Right ventricle myocardium (tissue), 1 donor: Measurements from ENCODE around the genes PSMB5, ACIN1 and CARMIL3.

- PRO-cap, 2 experiments, result no peak in any of the 2 experiments
Observed at GRCh38 chr14:23033963-23034314, 761 bp downstream of the PSMB5 start.

GRCh38 chr14:23034315-23035390, at the start of gene PSMB5:
Gene PSMB5, minus strand, starts transcription at chr14:23034900.
- PRO-cap, 2 experiments, result peak in 2 of 2 experiments; most common plus-strand start chr14:23035281 (in 2); most common minus-strand start chr14:23034885 (in 2)

DNA sequence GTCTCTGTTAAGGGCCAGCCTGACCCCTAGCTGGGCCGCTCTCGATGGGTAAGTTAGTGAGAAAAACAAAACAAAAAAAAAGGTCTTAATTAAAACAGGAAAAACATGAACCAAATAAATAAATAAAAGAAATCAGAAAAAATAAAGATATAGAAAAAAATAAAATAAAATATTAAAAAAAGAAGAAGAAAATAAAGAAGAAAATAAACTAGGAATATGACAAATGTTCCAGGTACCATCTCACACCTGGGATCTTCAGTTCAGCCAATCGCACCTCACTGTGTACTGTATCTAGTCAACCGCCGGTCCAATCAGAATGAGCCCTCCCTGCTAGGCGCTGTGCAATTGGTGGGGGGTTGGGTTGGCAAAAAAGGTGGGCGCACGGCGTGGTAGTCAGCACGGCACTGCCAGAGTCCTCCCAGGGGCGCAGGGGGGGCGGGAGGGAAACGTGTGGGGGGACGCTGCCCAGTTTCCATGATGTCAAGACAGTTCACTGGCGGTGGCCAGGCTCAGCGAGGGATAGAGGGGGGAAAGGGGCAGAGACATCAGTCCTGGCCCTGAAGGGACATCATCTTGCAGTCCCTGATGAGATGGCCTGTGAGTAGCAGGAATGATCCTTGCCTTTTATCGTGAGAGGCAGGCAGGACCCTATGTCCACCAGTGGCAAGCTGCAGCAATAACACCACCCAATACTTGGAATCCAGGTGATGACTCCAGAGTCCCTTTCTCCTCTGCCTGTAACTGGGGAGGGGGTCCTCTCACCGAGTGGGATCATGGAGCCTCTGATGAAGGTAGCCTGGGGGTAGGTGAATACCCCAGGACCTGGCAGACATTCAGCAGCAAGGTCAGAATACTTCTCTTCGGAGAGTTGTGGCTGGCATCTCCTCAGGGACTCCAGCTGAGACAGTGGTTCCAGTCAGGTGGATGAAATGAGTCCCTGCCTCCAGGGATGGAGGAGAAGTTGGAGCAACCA, 10.0 kb upstream of the CDH24 start:
- PRO-cap, 2 experiments, result no peak in any of the 2 experiments

DNA sequence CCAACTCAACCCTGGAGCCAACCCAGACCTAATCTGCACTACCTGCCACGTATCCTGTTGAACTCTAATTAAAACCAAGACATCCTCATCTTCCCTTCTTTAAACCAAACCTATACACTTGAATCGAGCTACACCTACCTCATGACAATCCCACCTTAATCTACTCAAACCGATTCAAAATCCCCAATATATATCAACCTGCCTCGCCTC, 860 bp downstream of the ACIN1 start:
- PRO-cap, 2 experiments, result no peak in any of the 2 experiments

GRCh38 chr14:23094945-23095674, at the start of gene ACIN1:
Gene ACIN1, minus strand, starts transcription at chr14:23095136.
- PRO-cap, 2 experiments, result peak in 2 of 2 experiments; most common plus-strand start chr14:23095505 (in 2); most common minus-strand start chr14:23095119 (in 1)

GRCh38 chr14:23123306-23123977, 4.4 kb upstream of the CEBPE start:
- PRO-cap, 2 experiments, result no peak in any of the 2 experiments

DNA sequence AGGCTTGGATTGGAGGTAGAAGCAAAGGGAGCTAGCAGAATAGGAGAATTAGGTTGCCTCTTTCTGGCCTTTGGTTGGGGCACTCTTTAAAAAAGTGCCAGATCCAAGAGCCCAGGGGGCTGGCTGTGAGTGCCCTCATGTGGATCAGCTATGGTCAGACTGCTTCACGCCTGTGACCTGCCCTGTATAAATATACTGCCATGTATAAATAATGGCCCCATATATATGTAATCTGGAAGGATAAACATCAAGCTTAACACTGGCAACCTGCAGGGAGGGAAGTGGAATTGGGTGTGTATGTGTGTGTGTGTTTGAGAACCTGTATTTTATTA, 837 bp upstream of the BCL2L2 start:
- PRO-cap, 2 experiments, result no peak in any of the 2 experiments

- PRO-cap, 2 experiments, result no peak in any of the 2 experiments
Observed at GRCh38 chr14:23384442-23385089, 7.7 kb downstream of the CMTM5 start.

DNA sequence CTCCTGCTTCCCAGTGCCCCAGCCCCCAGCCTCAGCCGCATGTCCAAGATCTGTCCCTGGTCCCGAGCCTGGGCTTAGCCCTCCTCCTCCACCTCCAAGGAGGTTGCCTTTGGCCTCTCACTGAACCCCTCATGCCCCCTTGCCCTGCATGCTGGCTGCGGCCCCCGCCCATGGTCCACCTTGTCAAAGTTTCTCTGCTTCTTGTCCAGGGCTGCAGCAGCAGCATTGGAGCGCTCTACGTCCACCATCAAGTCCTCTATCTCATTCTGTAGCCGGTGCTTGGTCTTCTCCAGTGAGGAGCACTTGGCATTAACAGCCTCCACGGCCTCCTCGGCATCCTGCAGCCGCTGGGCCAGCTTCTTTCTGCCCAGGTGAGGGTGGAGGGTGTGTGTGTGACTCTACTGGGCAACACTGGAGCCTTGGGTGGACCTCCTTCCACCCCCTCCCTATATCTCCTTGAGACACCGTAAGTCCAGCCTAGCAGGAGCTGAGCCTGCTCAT, 11.2 kb downstream of the CMTM5 start:
- PRO-cap, 2 experiments, result no peak in any of the 2 experiments

DNA sequence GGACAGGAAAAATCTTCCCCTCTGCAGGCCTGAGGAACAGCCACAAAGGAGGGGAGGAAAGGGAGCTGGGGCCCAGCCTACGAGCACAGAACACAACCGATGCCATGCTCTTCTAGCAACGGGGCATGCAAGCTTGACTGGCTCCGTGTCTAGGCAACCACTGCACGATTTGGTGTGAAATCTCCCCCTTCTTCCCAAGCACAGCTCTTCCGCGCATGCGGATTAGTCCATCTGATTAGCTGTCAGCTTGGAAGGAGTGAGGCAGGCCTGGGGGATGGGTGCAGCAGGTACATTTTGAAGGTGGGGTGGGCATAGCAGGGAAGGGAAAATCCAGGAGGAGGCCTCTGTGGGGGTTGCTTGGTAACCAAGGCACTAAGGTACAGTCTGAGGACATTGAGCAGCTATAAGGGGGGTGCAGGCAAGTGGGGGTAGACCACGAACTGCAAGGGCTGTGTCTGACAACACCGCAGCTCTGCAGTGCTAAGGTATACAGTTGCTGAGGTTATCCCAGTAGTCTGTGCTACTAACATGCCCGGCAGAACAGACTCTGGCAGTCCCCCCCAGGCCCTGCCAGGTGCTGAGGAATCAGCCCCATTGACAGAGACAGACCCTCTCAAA, 1.4 kb upstream of the MYH7 start:
- PRO-cap, 2 experiments, result peak in 2 of 2 experiments; most common plus-strand start position 431 of the sequence (in 2); most common minus-strand start position 162 of the sequence (in 2)

DNA sequence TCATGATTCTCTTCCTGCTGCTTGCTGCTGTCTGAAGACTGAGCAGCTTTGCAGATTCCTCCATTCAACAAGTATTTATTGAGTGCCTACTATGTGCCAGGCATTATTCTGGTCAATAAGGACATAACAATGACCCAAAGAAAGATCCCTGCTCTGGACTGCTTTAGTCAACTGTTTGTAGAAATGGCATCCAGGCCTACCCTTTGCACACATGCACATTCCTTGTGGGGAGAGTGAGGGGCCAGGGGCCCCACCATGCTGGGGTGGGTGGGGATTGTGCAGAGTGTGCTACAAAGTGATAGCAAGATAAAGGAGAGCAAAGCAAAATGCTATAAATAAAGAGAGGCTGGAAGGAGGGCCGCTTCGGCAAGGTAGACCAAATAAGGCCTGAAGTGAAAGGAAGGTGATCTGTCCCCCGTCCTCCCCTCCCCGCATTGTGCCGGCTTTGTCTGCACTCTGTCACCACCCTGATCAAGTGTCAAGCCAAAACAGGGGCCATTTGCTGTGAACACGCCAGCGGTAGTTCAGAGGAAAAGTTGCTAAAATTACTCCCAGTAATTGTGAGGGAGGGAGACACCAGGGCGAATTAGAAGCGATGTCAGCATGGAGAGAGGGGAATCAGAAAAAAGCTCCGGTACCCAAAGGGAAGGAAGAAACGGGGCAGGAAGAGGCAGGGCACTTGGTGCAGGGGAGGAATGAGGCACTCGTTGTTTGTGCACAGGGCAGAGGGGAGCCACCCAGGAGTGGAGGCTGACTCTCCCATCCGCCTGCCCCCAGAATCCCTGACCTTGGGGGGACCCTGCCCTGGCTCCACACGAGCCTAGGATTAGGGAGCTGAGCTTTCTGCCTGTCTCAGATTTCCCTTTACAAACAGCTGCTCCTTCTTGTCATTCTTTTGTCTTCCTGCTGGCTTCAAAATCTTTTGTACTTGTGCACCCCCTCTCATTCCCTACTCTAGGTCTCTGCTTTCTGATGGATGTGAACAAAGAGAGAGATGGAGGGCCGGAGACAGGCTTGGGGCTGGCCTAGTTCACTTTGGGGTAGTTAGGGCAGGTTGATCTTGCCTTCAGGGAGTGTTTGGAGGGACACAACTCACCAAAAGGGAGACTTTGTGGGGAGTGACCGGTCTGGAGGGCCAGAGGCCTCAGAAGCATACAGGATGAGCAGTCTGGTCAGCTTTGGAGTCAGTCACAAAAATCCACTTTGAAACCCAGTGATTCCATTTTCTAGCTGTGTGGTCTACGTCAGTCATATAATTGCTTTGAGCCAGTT, 2.9 kb upstream of the MYH7 start:
- PRO-cap, 2 experiments, result peak in 2 of 2 experiments; most common plus-strand start position 651 of the sequence (in 2); most common minus-strand start position 184 of the sequence (in 1)

DNA sequence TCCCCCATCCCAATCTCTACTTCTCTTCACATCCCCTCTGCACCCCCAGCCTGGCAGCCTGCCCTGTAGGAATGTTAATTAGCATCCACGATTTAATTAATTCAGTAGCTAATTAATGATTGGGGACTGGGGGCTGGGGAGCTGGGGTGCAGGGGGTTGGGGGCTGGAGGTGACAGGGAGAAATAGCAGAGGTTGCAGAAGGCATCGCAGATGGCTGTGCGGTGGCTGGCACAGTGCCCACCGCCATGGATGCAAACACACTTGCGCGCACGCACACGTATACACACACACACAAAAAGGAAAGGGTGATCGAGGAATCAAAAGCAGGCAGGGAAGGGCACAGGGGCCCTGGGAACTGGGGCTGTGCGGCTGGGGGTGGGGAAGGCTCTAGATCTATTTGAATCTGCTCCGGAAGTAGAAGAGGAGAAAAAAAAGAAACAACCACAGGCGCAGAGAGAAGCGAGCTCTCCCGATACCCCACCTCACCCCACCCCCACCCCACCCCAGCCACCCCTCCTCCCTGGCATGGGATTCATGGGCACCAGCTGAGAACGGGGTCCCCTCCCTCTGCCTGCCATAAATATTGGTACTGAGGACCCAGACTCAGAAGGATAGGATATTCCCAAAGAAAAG, 39.4 kb downstream of the ZFHX2 start:
- PRO-cap, 2 experiments, result no peak in any of the 2 experiments

- PRO-cap, 2 experiments, result no peak in any of the 2 experiments
Observed at GRCh38 chr14:23537738-23538832, 13.5 kb downstream of the ZFHX2 start.

DNA sequence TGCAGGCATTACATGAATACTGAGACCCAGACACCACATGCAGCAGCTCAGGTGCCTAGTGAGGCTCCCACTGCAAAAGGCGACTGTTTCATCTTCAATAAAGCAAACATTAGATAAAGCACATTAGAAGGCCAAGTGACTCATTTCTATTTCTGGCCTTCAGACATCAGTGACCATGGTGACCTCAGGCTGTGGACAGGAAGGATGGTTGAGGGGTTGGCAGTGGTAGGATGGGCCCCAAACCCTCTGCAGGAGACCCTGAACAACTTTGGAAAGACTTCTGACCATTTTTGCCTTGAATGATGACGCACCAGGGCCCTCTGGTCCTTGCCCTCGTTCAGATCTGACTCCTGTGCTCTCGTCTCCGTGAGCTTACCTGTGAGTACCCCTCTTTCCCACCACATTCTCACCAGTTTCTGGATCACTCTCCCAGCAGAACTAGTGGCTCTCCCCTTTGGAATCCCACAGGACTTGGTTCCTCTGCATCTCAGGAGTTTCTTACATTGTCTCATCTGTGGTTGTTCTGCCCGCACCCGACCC, 23.9 kb upstream of the JPH4 start:
- PRO-cap, 2 experiments, result no peak in any of the 2 experiments

- PRO-cap, 2 experiments, result no peak in any of the 2 experiments
Observed at GRCh38 chr14:23612061-23612676, 24.0 kb upstream of the DHRS2 start.

DNA sequence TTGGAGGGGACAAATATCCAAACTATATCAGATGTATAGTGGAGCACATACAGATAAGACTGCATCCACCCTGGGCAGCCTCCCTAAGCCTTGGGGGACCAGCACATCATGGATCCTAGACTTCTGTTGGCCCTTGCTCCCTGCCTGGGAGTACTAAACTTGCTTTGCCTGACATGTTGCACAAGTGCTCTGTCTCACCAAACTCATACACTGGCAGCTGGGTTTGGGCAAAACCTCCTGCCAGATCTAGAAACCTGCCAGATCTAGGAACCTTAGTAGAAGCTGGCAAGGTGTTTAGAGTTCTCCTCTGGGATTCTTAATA, 18.4 kb upstream of the DHRS4 start:
- PRO-cap, 2 experiments, result no peak in any of the 2 experiments

- PRO-cap, 2 experiments, result no peak in any of the 2 experiments
Observed at GRCh38 chr14:23954836-23955429, 1.4 kb downstream of the DHRS4 start.

- PRO-cap, 2 experiments, result peak in 2 of 2 experiments; most common minus-strand start chr14:24042927 (in 1)
Observed at GRCh38 chr14:24042703-24043104, 9.1 kb upstream of the CARMIL3 start.

GRCh38 chr14:24051153-24052278, at the start of gene CARMIL3:
Gene CARMIL3, plus strand, starts transcription at chr14:24052009.
- PRO-cap, 2 experiments, result peak in 2 of 2 experiments; most common plus-strand start chr14:24052017 (in 1); most common minus-strand start chr14:24051948 (in 2)

GRCh38 chr14:24071751-24072846, 737 bp downstream of the CPNE6 start:
- PRO-cap, 2 experiments, result no peak in any of the 2 experiments